Sigmoid colon (tissue), 4 donors: Measurements from ENCODE around the gene NPC1L1.

GRCh38 chr7:41699239-41700072 lies 3.4 kb downstream of the INHBA start:
- PRO-cap: bidirectional peak, plus-strand start at chr7:41699566, minus-strand start at chr7:41699377; unidirectional peak, minus-strand start at chr7:41699621
- RAMPAGE, long total RNA, 4 experiments: start-site peak on the minus strand in 1 of 4 experiments, at chr7:41699695-41699706 at its widest, 6 reads per replicate

DNA sequence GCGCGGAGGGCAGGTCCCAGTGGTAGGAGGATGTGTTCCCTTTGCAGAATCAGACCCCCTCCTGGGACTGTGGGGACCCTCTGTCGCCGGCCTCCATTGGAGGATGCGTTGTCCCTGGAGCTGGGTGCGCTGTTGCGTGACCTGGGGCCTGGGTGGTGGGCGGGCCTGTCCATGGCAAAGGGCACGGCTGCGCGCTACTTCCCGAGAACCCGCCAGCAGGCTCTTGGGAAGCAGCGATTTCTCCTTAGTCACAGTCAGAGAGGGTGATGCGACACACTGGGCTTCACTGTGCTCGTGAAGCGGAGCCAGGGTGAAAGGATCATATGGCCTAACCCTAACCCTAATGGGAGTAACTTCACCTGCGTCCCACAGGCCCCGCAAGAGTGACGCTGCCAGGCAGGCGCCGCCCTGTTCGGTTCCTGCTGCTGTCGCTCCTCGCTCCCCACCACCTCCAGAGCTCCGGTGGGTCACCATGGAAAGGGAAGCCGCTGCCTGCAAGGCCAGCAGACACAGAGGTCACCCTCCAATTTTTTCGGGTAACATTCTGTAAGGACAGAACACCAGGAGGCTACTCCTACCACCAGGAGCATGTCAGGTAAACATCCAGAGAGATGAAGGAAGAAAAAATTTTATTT lies 23.2 kb downstream of the C7orf25 start:
- PRO-cap: unidirectional peak, plus-strand start at position 251 of the sequence
- RAMPAGE, long total RNA, 4 experiments: no peak in any of the 4 experiments

- PRO-cap: no peak
- RAMPAGE, long total RNA, 4 experiments: no peak in any of the 4 experiments
Measured at GRCh38 chr7:42893535-42894224, 18.2 kb downstream of the C7orf25 start.

- PRO-cap: no peak
- RAMPAGE, long total RNA, 4 experiments: no peak in any of the 4 experiments
Measured at GRCh38 chr7:43114279-43114825, 1.9 kb downstream of the HECW1 start.

DNA sequence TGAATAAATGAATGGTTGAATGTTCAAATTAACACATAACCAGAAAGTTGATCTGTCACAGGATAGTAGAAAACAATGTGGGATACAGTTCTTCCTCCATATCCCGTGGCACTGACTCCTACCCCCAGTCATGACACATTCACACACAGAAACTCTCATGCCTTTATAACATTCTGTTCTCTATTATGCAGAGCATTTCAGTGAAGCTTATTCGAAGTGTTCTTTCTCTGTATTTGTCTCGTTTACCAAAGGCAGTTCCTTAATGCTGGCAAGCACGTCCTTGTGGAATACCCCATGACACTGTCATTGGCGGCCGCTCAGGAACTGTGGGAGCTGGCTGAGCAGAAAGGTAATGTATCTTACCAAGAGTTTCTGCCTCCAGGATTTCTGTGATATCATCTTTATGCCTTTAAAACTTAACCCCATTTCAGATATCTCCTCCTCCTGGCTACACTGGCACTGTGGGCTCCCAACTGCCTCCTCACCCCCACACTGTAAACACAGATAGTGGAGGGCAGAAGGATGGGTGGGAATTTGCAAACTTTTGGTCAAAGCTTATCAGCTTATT lies 34.1 kb downstream of the BLVRA start:
- PRO-cap: no peak
- RAMPAGE, long total RNA, 4 experiments: no peak in any of the 4 experiments

DNA sequence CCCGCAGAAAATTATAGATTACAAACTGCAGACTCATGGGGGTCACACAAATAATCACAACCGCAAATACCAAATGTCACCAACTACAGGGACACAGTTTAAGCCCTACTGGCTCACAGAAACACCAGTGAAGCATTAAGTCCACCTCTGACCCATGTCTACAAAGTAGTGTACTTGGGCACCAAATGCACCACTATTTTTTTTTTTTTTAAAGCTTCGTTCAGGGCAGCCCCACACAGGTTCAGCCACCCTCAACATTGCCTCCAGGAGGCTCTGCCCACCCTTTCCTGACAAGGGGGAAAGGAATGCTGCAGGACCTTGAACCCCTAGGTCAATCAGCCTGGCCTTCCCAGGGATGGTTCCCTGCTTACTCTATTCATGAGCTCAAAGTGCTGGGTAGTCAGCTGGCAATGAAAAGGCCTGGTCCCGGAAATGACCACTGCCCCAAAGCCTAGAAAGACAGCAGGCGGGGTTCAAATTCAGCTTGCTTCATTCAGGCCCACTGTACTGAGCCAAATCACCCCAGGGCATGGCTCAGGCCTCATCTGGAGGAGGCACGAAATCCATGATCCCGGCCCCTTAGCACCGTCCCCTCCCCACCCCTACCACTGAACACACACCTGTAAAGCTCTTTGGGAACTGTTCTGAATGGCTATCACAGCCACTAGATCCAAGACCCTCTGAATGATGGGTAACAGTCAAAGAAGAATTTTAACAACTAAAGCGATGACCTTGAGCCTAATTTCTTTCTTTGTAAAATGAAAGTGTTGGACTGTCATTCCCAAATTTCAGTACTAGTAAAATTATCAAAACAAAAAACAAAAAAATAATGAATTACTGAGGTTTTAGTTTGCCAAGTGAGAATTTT lies 1.2 kb downstream of the URGCP start:
- PRO-cap: no peak
- RAMPAGE, long total RNA, 4 experiments: no peak in any of the 4 experiments

DNA sequence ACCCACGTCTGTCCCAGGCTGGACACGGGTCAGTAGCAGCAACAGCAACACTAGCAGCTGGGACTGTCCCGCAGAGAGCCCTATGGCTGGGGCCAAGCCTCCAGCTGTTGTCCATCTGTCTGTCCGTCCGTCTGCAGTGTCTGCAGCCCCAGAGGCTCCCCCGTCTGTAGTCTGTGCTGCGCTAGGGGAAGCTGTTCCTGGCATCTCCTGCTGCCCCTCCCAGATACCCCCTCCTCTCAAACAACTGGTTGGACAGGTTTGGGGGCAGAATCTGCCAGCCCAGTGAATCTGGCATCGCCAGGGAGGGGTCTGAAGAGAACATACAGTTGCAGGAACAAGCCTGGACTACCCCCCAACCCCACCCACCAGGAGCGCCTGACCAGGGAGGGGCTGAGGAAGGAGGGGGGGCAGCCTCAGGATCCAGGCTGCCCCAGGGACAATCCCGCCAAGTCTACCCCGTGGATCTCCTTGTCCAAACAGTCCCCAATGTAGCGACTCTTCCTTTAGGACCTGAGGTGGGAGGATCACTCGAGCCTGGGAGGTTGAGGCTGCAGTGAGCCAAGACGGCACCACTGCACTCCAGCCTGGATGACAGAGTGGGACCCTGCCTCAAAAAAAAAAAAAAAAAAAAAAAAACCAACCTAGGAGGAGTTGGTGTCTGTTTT lies 7.5 kb upstream of the SPDYE1 start:
- PRO-cap: no peak
- RAMPAGE, long total RNA, 4 experiments: no peak in any of the 4 experiments

- PRO-cap: no peak
- RAMPAGE, long total RNA, 4 experiments: no peak in any of the 4 experiments
Measured at GRCh38 chr7:44020729-44021137, 23.0 kb downstream of the SPDYE1 start.

DNA sequence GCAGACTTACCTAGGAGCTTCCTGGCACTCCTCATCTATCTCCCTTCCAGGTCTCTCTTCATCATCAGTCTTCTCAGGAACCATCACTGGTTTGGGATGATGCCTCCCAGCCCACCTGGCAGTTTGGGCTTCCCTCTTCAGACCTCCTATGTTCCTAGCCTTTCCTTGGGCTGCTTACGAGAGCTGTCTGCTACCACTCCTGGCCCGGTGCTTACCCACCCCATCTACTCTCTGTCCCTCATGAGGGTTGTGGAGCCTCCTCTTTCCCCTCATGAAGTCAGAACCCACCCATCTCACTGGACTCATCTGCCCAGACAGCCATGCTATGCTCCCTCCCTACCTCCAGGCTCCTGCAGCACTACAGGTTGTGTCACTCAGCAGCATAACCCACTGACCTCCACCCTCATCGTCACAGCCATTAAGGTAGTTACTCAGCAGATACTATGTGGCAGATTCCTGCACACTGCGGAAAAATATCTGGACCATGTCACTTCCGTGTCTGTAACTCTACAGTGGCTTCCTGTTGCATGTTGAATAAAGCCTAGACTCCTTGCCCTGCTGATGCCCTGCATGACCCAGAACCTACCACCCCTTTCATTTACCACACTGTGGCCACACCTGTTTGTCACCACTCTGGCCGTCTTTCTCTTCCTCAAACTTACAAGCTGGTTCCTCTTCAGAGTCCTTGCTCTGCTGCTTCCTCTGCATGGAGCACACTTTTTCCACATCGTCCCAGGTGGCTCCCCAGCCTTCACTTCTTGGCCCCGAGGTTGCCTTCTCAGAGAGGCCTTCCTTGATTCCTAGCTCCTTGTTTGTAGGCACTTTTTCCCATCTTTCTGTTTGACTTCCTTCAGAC lies 2.0 kb downstream of the DBNL start:
- PRO-cap: no peak
- RAMPAGE, long total RNA, 4 experiments: no peak in any of the 4 experiments

DNA sequence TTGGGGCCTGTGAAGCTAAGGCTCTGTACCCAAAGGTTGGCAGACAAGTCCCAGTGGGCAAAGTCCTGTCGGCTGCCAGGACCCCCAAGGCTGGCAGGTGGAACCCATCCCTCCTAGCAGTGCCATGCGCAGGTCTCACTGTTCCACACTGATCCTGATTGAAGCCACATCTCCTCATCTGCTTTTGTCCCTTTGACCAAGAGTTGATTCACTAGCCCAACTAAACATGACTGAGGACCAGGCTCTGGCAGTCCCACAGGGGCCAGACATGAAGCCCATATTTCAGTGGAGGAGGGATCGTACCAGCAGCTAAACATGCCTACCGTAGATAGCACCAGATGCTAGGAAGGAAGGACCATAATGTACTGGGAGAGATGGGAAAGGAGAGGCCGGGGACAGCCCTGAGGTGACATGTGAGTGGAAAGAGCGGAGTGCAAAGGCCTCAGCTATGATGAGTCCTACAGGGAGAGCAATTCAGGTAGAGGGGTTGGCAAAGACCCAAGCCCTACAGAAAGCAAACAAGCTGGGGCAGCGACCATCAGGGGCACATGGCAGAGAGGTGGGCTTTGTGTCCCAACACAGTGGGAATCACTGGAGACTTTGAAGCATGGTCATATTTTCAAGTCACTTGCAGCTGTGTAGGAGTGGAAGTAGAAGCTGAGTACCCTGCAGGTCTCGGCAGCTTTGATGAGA lies 1.5 kb upstream of the PGAM2 start:
- PRO-cap: no peak
- RAMPAGE, long total RNA, 4 experiments: no peak in any of the 4 experiments

GRCh38 chr7:44102001-44102850 lies 1.9 kb upstream of the AEBP1 start:
- PRO-cap: bidirectional peak, plus-strand start at chr7:44102545, minus-strand start at chr7:44102358
- RAMPAGE, long total RNA, 4 experiments: no peak in any of the 4 experiments

DNA sequence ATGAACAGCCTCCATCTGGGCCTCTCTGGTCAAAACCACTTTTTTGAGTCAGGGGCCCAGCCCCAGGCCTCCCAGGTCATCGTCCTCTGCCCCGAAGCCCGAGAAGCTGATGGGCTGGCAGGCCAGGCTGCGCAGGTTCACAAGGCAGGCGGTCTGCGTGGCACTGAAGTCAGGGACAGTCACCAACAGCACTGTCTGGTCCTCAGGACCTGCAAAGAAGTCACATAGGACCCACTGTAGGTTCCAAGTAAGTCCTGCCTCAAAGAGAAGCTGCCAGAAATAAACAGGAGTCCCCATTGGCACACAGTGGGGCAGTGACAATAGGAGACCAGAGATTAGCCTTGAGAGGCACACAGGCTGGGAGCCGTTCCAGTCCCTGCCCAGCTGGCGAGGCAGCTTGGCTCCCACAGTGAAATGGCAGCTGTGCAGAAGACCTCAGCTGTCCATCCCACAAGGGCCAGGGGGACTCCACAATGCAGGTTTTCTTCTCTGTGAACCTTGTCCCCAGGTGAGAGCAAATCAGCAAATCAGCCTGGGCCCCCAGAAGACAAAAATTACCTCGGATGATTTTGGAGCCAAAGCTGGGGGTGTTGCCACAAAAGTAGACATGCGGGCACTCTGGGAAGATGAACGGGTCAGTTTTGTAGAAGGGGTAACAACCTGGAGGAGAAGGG lies 8.5 kb downstream of the POLD2 start:
- PRO-cap: no peak
- RAMPAGE, long total RNA, 4 experiments: no peak in any of the 4 experiments

- PRO-cap: no peak
- RAMPAGE, long total RNA, 4 experiments: no peak in any of the 4 experiments
Measured at GRCh38 chr7:44323850-44324590, 1.4 kb downstream of the CAMK2B start.

DNA sequence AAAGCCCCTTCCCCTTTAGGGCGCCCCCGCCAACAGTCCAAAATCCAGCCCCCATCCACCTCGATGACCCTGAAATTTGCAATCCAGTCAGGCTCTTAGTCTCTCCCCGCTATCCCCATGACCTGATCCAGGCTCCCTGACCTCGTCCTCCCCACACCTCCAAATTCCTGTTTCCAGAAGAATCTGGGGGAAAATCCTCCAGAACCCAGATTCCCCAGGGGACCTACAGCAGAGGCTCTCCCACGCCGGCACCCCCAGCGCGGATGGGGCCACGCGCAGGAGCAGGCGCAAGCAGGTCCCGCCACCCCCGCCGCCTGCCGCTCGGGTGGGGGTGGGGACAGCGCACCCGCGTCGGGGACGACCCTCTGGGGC lies 817 bp downstream of the CAMK2B start:
- PRO-cap: no peak
- RAMPAGE, long total RNA, 4 experiments: no peak in any of the 4 experiments

GRCh38 chr7:44540933-44542067 lies at the start of gene NPC1L1:
Gene NPC1L1 (minus strand): TSS chr7:44541330.
- PRO-cap: no peak
- RAMPAGE, long total RNA, 4 experiments: no peak in any of the 4 experiments

DNA sequence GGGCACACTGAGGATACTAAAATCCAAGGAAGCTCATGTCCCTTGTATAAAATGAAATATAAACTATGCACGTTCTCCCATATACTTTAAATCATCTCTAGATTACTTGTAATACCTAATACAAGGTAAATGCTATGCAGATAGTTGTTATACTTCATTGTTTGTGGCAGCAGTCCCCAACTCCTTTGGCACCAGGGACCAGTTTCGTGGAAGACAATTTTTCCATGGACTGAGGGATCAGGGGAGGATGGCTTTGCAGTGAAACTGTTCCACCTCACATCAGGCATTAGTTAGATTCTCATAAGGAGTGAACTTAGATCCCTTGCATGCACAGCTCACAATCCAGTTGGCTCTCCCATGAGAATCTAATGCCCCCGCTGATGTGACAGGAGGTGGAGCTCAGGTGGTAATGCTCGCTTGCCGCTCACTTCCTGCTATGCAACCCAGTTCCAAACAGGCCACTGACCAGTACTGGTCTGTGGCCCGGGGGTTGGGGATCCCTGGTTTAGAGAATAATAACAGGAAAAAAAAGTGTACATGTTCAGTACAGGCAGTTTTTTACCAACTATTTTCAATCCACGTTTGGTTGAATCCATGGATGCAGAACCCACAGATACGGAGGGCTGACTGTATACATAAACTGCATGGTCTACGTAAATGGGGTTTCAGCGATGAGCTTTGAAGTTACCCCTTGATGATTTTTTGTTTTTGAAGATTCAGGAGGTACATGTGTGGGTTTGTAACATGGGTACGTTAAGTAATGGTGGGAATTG lies 24.4 kb downstream of the OGDH start:
- PRO-cap: no peak
- RAMPAGE, long total RNA, 4 experiments: no peak in any of the 4 experiments

- PRO-cap: no peak
- RAMPAGE, long total RNA, 4 experiments: no peak in any of the 4 experiments
Measured at GRCh38 chr7:44634582-44634998, 28.2 kb downstream of the OGDH start.

- PRO-cap: no peak
- RAMPAGE, long total RNA, 4 experiments: no peak in any of the 4 experiments
Measured at GRCh38 chr7:44695885-44696179, 52.8 kb upstream of the ZMIZ2 start.

DNA sequence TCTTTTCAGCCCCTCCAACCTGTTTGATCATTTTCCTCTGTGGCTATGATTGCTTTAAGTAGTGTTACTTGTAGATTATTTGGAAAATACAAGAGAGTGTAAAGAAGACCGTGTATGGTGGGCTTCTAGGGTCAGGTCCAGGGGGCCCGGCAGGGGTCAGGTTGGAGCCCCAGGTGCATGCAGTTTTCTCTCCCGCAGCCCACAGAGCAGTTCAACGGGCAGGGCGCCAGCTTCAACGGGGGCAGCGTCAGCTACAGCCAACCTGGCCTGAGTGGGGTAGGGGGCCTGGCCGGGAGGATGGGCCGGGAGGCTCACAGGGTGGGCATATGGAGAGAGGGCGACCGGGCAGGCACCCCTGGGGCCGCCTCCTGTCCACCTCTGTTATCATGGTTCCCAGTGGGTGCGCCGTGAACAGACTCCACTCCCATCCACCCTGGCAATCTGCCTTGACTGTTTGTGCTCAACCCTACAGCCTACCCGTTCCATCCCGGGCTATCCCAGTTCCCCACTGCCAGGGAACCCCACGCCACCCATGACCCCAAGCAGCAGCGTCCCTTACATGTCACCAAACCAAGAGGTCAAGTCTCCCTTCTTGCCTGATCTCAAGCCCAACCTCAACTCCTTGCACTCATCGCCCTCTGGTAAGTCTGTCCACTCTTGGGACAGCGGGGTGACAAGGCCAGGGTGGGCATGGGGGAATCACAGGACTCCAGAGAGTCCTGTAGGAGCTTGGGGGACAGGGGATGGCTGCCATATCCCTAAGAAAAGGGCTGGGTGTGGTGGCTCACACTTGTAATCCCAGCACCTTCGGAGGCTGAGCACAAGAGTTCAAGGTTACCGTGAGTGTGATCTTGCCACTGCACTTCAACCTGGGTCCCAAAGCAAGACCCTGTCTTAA lies 11.6 kb downstream of the ZMIZ2 start:
- PRO-cap: no peak
- RAMPAGE, long total RNA, 4 experiments: no peak in any of the 4 experiments

DNA sequence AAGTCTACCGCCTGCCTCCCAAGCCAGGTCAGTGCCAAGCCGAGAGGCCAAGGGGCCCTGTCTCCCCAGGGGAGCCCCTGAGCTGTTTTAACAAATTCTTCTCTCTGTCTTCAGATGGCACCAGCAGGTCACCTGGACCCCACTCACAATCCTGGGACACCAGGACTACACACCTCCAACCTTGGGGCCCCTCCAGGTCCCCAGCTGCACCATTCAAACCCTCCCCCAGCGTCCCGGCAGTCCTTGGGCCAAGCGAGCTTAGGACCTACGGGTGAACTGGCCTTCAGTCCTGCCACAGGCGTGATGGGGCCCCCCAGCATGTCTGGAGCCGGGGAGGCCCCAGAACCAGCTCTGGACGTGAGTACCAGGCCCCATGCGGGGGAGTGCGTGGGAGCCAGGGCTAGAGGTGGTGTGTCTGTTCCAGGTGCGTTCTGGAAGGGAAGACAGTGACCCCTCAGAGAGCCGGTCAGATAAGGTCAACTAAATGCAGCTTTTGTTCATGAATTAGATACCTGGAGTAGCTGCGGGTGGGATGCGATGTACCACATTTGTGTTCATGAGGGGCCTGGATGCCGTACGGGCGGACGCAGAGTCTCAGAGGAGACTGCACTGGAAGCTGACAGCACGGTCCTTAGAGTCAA lies 17.8 kb downstream of the ZMIZ2 start:
- PRO-cap: no peak
- RAMPAGE, long total RNA, 4 experiments: no peak in any of the 4 experiments